Metastatic Pancreatic Carcinoma in the Ovary (tissue), 1 donor: ENCODE measurements around the gene PRY.

GRCh38 chrY:2867950-2868556, 26.7 kb downstream of the RPS4Y1 start:
- PRO-cap = no peak

DNA sequence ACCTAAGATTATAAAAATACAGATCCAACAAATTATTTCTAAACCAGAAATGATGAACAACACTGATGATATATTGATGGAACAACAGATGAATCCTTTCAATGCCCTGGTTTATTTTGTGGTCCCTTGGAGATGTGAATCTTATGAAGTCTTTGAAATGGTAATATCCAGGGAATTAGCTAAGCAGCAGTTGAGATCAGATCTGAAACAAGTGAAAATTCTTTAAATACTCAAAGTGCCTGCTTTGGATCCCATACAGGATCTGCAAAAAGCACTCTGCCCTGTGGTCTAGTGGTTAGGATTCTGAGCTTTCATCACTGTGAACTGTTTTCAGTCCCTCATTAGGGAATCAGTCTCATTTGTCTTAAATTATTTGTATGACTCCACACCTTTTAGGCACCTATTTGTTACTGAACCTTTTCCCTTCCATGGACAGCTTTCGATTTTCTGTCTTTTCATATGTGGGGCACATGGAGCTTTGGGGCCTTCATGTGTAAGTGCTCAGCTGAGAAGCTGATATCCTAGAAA, 211.3 kb upstream of the TGIF2LY start:
- PRO-cap = unidirectional peak, plus-strand start at position 280 of the sequence

DNA sequence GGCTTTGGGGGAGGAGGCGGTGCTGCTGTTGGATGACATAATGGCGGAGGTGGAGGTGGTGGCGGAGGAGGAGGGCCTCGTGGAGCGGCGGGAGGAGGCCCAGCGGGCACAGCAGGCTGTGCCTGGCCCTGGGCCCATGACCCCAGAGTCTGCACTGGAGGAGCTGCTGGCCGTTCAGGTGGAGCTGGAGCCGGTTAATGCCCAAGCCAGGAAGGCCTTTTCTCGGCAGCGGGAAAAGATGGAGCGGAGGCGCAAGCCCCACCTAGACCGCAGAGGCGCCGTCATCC, 359 bp downstream of the TSPY2 start:
- PRO-cap = no peak

DNA sequence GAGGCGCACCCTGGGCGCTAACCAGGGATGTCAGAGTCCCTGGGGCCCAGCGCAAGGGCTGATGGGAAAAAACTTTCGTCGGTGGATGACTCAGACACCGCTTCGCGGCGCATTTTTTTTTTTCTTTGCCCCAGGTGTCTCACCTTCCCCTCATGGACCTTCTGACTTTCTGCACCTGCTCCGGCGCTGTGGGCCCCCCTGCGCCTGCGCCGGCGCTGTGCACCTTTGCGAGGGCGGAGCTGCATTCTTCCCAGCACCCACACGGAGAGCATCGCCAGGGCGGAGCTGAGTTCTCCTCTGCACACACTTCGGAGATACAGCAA, 1575.3 kb downstream of the TSPY10 start:
- PRO-cap = no peak

DNA sequence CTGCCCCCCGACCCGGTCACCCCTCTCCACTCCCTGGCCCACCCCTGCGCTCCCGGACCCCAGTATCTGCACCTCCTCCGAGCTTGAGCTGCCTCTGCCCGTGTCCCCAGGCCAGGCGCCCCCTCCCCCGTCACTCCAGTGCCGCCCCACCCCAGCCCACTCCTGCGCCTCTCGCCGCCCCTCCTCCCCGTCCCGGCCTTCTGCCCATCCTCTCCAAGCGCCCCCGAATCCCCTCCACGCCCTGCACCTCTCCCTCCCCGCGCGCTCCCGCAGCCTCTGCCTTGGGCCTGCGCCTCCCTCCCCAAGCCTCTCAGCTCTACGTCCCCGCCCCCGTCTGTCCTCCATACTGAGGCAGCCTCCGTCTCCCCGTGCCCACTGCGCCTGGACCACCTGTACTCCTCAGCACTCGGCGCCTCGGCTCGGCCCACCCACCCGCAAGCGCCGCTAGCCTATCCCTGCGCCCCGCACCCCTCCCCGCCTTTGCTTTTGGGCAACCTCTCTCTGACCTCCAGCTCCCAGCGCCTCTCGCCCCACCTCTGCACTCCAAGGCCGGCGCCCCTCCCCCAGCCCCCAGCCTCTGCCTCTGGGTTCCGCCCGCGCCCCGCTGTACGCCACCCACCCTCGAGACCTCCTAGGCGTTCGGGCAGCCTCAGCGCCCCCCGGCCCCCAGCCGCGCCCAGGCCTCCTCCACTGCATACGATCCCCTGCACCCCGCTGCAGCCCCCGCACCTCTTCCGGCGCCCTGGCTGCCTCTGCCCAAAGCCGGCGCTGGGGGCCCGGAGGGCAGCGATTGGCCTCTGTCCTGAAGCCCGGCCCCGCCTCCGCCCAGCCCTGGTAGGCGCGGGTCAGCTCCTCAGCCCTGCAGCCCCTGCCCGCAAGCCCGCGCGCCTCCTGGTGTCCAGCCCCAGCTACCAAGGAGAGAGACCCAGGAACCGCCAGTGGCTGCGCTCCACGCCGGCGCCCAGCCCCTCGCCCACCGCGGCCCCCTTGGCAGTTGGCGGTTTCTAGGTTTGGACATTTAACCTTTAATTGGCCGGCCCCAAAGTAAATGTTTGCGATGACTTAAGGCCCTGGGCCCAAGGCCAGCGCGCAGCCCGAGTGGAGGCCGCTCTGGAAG, 279.9 kb upstream of the USP9Y start:
- PRO-cap = no peak

- PRO-cap = no peak
Observed at GRCh38 chrY:13136067-13136274, 231.3 kb downstream of the DDX3Y start.

GRCh38 chrY:19042328-19042701, 268.8 kb upstream of the HSFY2 start:
- PRO-cap = no peak

DNA sequence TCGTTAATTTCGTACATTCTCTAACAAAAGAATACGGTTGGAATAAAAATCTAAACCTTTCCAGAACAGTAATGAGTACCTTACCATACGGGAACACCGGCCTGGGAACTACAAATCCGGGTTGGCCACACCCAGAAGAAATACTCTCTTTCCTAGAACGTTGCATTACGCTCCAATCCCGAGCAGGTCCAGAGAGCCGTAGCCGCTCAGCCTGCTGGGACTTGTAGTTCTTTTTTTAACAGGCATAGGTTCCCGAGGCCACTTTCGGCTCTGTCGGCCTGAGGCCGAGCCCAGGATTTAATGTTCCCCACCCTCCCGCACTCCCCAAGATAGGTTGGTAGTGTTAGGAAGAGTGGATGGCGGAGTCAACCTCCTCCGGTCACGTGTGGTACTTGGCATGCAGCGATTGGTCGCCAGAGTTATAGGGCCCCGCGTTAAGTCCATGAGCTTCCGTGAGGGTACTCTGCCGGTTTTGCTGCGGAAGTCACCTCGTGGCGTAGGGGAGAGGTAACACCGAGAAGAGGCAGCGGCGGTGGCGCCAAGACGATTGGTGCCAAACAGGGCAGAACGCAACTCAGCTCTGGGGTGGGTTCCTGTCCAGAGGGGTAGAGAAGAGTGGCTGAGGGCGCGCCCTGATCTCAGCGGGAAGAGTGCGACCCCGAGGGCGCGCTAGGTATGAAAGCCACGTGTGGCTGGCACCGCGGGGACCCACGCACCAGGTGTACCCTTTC, 177.5 kb downstream of the KDM5D start:
- PRO-cap = no peak

DNA sequence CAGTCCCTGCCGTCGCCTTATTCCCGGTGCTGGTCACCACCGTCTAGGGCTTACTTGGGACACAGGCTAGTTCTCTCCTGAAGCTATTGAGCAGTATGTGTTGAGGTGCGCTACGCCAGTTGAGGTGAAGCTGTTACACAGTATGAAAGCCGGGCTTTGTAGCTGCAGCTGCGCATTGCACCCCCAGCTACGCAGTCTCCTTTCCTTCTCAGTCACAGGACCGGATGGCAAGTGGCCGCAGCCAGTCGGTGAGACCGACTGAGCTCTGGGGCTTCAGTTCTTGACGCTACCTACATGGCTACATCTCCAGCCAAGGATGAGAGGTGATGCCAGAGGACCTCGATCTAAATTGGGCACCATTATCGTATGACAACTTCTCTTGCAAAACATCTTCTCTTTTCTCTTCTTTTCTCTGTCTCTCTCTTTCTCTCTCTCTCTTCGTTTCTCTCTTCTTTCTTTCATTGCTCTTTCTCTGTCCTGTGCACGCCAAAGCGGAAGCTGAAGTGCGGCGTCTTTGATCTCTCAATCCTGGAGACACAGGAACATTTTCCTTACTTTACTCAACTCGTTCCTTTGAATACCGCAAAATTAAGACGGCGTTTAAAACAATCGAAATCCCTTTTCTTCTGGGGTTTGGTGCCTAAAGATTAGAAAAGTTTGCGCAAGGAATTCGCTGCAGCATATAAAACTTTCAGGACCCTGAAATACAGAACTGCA, 176.7 kb downstream of the KDM5D start:
- PRO-cap = no peak

GRCh38 chrY:19607963-19608363, 136.6 kb downstream of the KDM5D start:
- PRO-cap = unidirectional peak, plus-strand start at chrY:19608235

- PRO-cap = no peak
Observed at GRCh38 chrY:19744033-19744618, 400 bp downstream of the KDM5D start.

DNA sequence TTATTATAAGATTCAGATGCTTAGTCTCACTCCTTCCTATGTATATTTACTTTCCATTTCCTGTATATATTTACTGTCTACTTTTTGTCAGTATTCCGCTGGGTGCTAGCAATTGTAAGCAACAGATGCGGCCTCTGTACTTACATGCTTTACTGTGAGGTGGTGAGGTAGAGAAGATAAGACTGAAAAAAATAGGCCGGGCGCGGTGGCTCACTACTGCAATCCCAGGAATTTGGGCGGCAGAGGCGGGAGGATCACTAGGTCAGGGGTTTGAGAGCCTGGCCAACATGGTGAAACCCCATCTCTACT, 660 bp upstream of the EIF1AY start:
- PRO-cap = no peak

DNA sequence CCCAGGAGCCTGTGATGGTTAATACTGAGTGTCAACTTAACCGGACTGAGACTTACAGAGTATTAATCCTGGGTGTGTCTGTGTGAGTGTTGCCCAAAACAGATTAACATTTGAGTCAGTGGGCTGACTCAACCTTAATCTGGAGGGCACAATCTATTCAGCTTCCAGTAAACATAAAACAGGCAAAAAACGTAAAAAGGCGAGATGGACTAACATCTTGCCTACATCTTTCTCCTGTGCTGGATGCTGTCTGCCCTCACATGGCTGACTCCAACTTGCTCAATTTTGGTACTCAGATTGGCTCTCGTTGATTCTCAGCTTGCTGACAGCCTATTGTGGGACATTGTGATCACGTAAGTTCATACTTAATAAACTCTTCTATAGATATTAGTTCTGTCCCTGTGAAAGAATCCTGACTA, 148.6 kb downstream of the RBMY1A1 start:
- PRO-cap = no peak

GRCh38 chrY:22490146-22490659, at the start of gene PRY:
Gene PRY, plus strand, starts transcription at chrY:22490397.
- PRO-cap = no peak